Epithelial cell of esophagus (primary cell): ENCODE results near the gene CBY2.

DNA sequence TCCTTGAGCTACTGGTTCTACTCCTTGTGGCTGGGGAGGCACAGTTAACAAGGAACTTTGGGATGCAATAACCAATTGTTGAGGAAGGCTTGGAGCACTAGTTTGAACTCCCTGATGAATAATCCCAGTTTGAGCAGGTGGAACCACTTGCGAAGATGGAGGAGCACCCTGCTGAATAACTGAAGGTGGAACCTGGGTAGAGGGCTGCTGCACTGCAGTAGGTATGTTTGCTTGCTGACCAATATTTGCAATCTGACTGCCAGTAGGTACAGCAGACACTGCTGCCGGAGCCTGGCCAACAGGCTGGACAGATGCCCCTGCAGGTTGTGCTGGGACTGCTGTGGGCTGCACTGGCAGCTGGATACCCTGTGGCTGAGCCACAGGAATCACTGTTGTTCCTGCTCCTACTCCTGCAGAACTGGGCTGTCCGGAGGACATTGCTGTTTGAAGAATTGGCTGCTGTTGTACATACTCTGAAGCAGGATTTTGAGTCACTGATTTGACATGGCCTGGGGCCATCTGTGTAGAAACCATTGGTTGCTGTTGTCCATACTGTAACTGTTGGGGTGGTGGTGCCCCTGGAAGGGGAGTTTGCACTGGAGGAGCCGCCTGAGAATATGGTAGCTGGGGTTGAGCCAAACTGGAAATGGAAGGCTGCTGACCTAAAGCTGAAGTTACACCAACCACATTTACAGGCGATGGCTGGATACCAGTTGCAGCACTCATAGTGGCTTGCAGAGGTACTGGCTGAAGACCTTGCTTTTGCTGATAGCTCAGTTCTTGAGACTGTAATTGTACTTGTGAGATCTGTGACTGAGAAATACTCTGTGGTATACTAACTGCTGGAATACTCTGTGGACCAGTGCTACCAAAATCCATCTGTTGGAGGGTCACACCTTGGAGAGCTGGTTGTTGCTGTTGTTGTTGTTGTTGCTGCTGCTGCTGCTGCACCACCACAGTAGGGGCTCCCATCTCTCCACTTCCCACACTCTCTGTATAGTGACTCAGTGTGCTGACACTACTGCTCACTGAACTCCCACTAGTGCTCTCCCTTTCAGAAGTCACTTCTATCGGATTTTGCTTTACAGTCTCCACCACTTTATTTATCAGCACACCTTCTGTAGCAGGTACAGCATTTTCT is 2.1 kb downstream of the TSC22D1 start:
- RRBS, result 100% methylated on average over 1 of the region's 6 CpGs

DNA sequence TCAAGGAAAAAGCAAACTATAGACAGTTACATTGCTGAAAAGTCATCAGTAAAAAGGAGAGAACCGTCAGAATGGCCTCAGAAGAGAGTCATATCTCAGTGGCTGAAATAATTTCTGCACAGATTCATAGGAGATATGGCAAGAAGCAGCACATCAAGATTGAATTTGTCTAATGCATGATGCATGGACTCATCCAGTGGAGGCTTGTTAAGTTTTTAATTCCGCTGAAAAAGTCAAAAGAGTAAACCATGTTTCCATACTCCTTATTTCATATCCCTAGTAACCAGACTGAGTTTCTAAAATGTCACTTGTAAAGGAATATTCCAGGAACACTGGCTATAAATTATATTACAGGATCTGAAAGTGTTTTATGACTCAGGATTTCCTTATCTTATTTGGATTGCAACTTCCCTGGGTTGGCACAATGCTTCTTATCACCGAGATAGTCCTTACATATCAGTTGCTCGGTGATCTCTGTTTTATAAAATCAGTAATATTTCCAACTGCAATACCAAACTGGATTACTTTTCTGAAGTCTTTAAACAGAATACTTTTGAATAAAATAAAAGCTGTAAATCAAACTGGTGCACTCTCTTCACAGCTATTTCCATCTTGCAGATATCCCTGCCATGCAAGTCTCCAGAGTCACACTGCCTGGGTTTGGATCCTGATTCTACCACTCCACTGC is 180.2 kb upstream of the TSC22D1 start:
- RRBS, result no CpG with 5 or more reads among the region's 4 CpGs

DNA sequence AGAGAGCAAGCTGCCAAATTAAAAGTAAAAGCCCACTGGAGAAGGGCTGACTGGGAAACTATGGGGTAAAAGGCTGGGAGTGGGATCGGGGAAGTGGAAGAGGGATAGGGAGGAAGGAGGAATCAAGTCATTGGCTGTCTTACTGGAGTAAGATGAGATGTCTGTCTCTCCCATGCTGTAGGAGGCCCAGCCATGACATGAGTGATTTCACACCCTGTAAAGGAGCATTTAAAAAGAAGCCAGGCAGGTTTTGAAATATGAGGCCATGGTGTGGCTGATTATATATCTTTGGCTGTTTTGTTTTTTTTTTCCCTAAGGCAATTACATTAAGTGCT is 183.4 kb upstream of the TSC22D1 start:
- RRBS, result no CpG with 5 or more reads among the region's 1 CpG

GRCh38 chr13:44870418-44871183 is 118.7 kb downstream of the NUFIP1 start:
- RRBS, result no CpG with 5 or more reads among the region's 9 CpGs

- RRBS, result no CpG with 5 or more reads among the region's 9 CpGs
These were observed 70.4 kb downstream of the NUFIP1 start for GRCh38 chr13:44918878-44919203.

- RRBS, result no CpG with 5 or more reads among the region's 5 CpGs
These were observed 18.9 kb upstream of the KCTD4 start for GRCh38 chr13:45219818-45220150.

- RRBS, result 2% methylated on average over 4 of the region's 20 CpGs
These were observed 225 bp downstream of the TPT1 start for GRCh38 chr13:45340868-45341048.

GRCh38 chr13:45454281-45454575 is 10.5 kb upstream of the COG3 start:
- RRBS, result no CpG with 5 or more reads among the region's 4 CpGs

GRCh38 chr13:45702036-45702645 is at the start of gene CBY2:
TSS of gene CBY2 (plus strand) at chr13:45702320.
- RRBS, result no CpG with 5 or more reads among the region's 2 CpGs

- RRBS, result no CpG with 5 or more reads among the region's 19 CpGs
These were observed 18.4 kb downstream of the CPB2 start for GRCh38 chr13:46086275-46086947.

GRCh38 chr13:46096875-46098222 is 7.5 kb downstream of the CPB2 start:
- RRBS, result no CpG with 5 or more reads among the region's 10 CpGs

DNA sequence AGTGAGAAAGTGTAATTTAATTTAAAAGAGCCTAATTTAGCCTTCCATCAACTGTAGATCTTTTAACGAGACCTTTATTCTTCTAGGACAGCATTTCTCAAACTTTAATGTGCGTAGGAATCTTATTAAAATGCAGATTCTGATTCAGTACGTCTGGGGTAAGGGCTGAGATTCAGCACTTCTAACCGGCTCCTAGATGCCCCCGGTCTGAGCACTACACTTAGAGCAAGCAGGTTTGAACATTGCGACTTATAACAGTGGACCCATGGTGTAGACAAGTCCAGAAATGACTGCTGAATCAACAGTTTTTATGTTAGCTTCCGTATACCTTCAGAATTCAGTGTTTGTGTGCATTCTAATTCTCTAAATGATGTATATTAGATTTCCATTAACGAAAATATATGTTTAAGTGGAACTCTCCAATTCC is 17.4 kb upstream of the CPB2 start:
- RRBS, result no CpG with 5 or more reads among the region's 8 CpGs

DNA sequence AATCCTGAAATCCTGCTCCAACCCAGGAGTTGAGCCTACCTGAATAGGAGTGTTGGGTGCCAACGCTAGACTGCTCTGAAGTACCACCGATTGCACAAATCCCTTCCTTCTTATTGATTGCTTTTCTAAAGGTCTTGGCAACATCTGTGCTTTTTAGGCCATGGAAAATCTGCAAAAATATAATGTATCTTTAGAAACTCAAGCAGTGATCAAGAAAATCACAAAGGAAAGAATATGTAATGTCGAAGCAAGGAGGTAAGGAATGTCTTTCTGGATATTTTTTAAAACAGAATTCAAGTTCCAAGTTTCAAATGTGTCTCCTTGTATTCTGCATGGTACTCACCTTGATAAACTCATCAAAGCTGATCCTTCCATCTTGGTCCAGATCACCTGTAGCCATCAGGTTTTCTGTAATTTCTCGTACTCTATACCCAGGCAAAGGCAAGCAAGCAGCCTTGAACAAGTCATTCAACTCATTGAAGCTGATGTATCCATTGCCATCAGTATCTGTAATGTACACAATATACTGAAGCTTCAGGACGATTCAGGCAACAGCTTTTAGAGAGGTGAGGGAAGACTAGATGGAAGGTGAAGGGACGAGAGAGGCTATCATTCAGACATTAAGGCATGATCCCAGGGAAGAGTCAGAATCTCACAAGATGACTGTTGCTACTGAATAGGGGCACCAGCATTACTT is 23.3 kb downstream of the LCP1 start:
- RRBS, result no CpG with 5 or more reads among the region's 6 CpGs

GRCh38 chr13:46171094-46171991 is 10.6 kb downstream of the LCP1 start:
- RRBS, result no CpG with 5 or more reads among the region's 12 CpGs

GRCh38 chr13:46340825-46341355 is 46.2 kb downstream of the RUBCNL start:
- RRBS, result no CpG with 5 or more reads among the region's 2 CpGs

GRCh38 chr13:46369829-46370363 is 17.2 kb downstream of the RUBCNL start:
- RRBS, result no CpG with 5 or more reads among the region's 5 CpGs

- RRBS, result no CpG with 5 or more reads among the region's 2 CpGs
These were observed 13.5 kb downstream of the RUBCNL start for GRCh38 chr13:46373566-46373937.

DNA sequence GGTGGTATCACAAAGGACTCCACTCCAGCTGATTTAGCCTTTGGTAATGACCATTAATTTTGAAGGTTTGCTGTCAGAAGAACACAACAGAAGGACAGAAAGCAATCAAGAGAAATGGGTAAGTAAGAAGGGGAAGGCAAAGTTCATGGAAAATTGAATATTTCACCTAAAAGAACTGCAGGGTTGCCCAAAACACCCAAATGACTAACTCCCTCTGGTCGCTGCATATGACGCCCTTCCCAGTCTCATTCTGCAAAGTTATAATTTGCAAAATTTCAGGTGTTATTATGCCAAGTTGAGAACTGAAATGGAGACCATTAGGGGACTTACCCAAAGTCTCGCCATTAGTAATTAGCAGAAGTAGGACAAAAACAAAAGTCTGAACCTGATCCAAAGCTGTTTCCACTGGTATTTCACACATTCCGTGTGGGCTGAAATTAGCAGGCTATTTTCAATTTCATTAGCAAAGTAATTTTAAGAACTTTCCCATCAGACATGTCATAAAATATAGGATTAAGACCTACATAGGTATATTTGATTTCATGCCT is 6.9 kb downstream of the RUBCNL start:
- RRBS, result no CpG with 5 or more reads among the region's 4 CpGs

GRCh38 chr13:46490805-46491093 is 62.2 kb upstream of the LRCH1 start:
- RRBS, result no CpG with 5 or more reads among the region's 14 CpGs

DNA sequence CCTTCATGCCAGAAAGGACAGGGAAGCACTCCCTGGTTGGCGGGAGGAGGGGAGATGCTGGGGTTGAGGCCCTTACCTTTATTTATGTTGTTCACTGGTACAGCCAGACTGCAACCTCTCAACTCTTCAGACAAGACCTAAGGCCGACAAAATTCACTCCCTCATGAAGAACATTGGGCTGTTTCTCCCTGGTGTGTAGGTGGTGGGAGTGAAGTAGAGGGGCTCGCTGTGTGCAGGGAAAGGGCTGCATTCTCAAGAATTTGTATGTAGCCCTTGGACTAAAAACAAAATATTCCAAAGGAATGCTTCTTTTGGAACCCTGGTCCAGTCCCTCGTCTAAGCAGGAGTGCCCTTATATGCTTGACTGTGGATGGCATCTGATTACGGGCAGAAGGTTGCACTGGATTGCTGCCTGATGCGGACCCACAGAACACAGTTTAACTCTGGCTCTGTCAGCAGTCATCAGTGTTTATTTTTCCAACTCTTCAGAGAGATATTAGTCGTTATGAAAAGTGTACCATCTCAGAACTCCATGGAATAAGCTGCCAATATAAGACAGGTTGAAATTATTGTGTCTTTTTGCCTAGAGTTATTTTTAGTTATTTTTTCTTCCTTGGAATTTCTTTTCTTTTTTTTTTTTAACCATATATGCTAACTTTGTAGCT is 26.0 kb downstream of the LRCH1 start:
- RRBS, result no CpG with 5 or more reads among the region's 7 CpGs